ENCODE measurements around a stretch of chr7.

GRCh38 chr7:27188143-27189203, 3.4 kb upstream of the HOXA11 start:
- PRO-cap: no peak
- RAMPAGE, long total RNA, 4 experiments: no peak in any of the 4 experiments

- PRO-cap: no peak
- RAMPAGE, long total RNA, 4 experiments: no peak in any of the 4 experiments
Observed at GRCh38 chr7:27197353-27198209, 2.3 kb downstream of the HOXA13 start.

- PRO-cap: no peak
- RAMPAGE, long total RNA, 4 experiments: no peak in any of the 4 experiments
Observed at GRCh38 chr7:27239461-27240336, 2.9 kb upstream of the EVX1 start.

DNA sequence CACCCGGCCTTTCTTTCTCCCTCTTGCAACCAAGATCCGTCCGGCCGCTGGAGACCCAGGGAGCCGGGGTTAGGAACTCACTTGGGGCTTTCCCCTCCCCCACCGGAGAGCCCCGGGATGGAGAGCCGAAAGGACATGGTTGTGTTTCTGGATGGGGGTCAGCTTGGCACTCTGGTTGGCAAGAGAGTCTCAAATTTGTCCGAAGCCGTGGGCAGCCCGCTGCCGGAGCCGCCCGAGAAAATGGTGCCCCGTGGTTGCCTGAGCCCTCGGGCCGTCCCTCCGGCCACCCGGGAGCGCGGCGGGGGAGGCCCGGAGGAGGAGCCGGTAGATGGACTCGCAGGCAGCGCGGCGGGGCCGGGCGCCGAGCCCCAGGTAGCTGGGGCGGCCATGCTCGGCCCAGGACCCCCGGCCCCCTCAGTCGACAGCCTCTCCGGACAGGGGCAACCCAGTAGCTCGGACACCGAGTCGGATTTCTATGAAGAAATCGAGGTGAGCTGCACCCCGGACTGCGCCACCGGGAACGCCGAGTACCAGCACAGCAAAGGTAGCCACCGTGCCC, 391 bp downstream of the EVX1 start:
- PRO-cap: no peak
- RAMPAGE, long total RNA, 4 experiments: no peak in any of the 4 experiments

- PRO-cap: no peak
- RAMPAGE, long total RNA, 4 experiments: no peak in any of the 4 experiments
Observed at GRCh38 chr7:27244292-27244887, 1.8 kb downstream of the EVX1 start.

GRCh38 chr7:27602635-27603124, 60.0 kb downstream of the HIBADH start:
- PRO-cap: no peak
- RAMPAGE, long total RNA, 4 experiments: no peak in any of the 4 experiments

DNA sequence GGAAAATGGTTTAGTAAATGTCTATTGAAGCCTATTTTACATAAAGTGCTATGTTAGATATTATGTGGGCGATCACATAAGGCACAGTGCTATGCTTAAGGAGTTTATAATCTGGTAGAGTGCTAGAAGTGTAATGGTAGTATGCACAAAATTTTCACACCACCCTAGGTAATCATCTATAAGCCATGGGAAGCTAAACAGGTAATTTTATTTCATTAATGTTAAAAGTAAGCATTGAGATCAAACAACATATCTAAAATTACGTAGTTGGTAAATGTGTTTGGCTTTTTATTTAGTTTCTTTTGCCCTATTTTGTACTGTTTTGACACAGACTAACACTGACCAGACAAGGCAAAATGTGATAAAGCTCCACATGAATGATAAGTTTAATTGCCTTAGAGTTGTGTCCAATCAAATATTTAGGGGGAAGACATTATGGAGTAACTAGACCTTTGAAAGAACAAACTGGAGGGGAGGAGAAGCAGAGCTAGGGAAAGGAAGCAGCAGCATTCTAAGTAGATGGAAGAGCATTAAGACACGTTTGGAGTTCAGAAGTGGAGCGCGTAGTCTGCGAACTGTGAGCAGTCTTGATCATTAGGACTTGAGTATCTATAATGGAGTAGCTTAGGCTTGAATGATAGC, 61.7 kb downstream of the TAX1BP1 start:
- PRO-cap: no peak
- RAMPAGE, long total RNA, 4 experiments: no peak in any of the 4 experiments

- PRO-cap: no peak
- RAMPAGE, long total RNA, 4 experiments: no peak in any of the 4 experiments
Observed at GRCh38 chr7:27834206-27834927, 94.4 kb downstream of the TAX1BP1 start.

DNA sequence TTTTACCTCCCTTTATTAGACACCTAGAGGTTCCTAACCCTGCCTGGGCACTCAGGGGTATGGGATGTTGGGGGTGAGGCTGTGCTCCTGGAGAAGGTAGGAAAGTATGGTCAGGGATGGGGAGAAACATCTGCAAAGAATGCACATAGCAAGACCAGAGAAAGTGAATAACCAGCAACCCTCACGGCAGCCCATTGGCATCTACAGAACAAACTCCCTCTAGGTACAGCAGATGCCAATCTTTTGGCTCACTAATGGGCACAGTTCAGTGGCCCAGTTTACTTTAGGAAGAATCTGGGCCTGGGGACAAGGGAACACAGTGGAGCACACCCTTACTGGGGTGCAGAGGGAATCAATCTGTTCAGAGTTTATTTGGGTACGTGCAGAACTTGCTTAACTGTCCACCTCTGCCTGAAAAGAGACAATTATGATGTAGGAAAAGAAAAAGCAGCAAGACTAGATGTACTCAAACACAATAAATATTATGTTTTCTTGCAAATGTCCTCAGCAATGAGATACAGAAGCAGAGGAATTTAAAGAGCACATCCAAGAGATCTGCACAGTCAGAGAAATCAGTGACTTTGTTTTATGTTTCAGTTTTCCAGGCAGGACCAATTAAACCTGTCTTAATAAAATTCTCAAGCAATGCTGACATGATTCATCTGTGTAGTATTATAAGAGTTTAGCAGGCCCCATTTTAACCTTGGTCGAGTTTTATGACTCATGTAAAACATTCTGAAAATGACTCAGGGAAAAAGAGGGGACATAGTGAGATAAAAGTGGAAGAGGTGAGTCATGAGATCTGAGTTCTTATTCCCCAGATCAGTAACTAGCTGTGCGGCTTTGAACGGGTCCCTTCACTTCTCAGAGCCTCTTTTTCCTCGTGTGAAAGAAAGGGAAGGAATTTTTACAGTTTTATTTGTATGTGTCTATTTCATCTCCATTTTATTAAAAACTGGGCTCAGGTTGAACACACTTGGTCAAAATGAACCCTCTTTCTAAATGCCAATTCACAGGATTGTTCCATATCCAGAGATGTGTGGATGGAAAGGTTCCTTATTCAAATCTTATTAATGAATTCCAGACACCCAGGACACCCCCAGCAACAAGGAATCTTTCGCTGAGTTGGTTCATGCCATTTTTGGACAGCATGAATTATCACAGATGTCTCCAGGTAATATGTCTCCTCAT, 143.5 kb downstream of the JAZF1 start:
- PRO-cap: unidirectional peak, plus-strand start at position 805 of the sequence
- RAMPAGE, long total RNA, 4 experiments: no peak in any of the 4 experiments

DNA sequence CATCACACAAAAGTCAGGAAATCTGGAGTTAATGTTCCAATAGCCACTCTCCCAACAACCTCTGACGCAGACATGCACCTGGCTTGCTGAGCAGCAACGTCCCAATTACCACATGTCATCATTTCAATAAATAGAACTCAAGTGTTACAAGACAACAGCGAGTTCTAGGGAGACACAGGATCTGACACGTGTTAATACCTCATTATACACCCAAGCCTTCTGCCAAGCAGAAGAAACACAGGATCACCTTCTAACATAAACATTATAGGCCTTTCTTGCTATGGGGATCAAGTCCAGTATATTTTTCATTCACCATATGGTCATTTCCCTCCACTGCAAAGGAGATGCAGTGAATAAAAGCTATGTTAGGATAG, 74.3 kb downstream of the JAZF1 start:
- PRO-cap: no peak
- RAMPAGE, long total RNA, 4 experiments: no peak in any of the 4 experiments

DNA sequence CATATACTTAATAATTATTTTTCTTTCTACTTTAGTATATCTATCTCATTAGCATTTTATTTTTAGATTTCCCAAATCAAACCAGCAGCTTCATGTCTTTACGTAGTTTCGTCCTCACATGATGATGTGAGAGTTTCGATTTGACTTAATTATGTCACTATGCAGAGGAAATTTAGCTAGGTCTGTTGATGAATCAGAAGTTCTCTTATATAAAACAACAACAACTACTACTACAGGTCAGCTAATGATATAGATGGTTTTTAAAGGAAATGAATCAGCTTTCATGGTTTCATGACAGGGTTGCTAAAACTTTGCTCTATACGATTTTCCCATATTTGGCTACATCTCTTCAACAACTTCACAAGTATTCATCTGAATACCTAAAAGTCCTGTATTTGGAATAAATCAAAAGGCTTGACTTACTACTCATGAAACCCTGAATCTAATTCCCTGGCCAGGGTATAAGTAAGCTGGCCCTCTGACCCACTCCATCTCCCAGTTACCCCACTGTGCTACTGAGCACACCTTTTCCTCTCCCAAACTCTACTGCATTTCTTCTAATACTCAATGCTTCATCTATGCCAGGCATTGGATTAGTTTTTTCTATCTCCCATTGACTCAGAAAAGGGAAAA, 28.5 kb downstream of the JAZF1 start:
- PRO-cap: no peak
- RAMPAGE, long total RNA, 4 experiments: no peak in any of the 4 experiments

GRCh38 chr7:28570285-28571039, 158.1 kb downstream of the CREB5 start:
- PRO-cap: no peak
- RAMPAGE, long total RNA, 4 experiments: no peak in any of the 4 experiments

DNA sequence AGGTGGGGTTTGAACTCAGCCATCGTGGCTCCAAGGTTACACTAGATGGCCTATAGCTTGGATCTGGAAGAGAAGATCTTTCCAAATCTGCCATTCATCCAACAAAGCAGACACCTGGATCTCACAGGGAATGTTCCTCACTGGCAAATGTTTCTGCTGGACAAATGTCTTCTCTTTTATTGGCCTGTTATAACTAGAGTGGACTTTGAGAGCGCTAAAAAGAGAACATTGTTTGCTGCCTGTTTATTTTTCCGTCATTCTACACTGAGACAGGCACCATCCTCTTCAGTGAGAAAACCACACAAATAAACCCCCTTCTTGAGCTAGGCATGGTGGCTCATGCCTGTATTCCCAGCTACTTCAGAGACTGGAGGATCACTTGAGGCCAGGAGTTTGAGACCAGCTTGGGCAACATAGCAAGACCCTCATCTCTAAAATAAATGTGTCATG, 206.9 kb downstream of the CREB5 start:
- PRO-cap: no peak
- RAMPAGE, long total RNA, 4 experiments: no peak in any of the 4 experiments

GRCh38 chr7:28623285-28623696, 211.0 kb downstream of the CREB5 start:
- PRO-cap: no peak
- RAMPAGE, long total RNA, 4 experiments: no peak in any of the 4 experiments

GRCh38 chr7:28685505-28686437, 272.4 kb downstream of the TRIL start:
- PRO-cap: bidirectional peak, plus-strand start at chr7:28686137, minus-strand start at chr7:28685991
- RAMPAGE, long total RNA, 4 experiments: start-site peak on the plus strand in 2 of 4 experiments, at chr7:28686103-28686189 at its widest, 88 to 215 reads per replicate

GRCh38 chr7:29292648-29293349, 98.2 kb downstream of the CHN2 start:
- PRO-cap: no peak
- RAMPAGE, long total RNA, 4 experiments: no peak in any of the 4 experiments

DNA sequence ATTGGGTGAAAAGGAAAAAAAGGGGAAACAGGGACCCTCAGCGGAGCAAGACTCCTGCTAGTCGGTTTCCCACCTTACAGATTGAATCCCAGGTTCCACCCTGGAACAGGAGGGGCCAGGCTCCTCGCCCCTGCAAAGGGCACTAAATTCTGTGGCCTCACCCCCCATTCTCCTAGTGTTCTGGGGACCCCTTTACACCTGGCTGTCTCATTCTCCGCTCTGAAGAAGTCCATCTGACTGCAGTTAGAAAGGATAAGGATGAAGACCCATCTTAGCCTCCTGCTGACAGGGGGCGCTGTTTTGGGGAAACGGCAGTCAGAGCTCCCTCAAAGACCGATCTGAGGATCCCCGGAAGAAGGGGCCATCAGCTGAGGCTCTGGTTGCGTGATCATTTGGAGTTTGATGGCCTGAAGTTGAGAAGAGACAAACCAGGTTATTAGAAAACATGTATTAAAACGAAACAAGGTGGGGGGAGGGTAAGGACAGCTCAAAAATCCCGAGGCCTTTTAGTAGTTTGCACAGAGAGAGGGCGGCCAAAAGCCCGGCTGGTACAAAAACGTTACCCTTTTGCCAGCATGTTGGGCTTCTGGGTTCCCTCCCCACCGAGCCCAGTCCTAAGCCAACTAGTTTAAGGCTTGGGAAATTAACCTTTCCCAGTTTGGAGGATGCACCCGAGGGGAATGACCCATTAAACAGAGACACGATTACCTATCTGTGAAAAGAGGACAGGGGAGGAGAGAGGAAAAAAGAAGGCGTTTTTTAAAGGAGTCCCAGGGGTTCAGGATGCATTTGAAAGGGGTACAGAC, 102.7 kb downstream of the CHN2 start:
- PRO-cap: no peak
- RAMPAGE, long total RNA, 4 experiments: no peak in any of the 4 experiments

DNA sequence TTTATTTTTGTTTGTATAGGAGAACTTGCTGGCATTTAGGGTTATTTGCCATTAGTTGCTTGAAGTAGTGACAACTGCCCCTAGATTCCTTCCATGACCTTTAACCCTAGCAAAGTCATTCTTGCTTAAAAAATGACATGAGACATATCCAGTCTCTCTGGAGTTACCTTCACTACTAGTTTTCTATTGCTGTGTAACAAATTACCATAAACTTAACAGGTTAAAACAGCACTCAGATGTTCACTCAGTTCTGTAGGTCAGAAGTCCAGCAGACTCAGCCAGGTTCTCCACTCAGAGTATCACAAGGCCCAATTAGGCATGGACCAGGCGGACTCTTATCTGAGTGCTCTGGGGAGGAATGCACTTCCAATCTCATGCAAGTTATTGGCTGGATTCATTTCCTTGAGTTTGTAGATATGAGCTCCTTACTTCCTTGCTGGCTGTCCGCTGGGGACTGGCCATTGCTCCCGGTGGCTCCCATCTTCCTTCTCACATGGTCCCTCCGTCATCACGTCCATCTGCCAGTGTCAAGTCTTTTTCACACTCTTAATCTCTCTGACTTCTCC, 137.1 kb upstream of the PRR15 start:
- PRO-cap: no peak
- RAMPAGE, long total RNA, 4 experiments: no peak in any of the 4 experiments

DNA sequence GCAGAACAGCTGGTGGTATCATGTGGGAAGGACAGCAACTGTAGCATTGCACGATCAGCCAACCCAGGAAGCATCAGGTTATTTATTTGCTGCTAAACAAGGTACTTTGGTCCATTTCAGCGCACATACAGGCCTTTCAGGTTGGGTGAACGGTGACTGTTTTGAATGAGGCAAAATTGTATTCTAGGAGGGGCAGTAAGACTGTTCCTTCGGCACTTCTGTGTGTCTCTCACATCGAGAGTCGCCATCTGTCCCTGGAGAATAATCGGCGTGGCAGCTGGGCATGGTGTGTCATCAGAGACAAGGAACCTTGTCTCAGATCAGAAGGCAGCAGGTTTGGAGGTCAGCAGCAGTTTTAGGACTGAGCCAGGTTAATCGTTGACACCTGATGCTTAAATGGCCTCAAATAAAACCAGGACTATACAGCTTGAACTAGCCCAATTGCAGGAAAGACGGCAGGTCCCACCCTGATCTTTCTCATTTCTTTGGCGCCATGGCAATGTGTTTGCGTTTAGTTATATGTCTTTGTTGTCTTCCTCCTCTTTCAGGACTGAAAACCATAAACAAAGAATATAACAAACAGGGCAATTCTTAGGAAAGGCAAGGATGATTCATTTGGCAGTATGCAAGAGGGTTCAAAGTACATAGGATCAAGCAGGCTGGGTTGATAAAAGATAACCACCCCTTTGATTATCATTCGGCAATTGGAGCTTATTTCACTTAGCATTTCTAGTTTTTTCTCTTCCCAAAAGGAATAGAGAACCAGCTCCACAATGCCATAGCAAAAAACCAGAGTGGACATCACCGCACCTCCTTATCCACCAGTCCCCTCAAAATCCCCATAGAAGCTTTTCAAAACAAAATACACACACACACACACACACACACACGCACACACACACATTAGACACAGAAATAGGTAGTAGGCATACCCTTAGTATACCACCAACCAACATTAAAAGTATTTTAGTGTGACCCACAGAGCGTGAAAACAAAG, 91.9 kb upstream of the PRR15 start:
- PRO-cap: no peak
- RAMPAGE, long total RNA, 4 experiments: no peak in any of the 4 experiments

GRCh38 chr7:29564460-29565488, 1.1 kb downstream of the PRR15 start:
- PRO-cap: bidirectional peak, plus-strand start at chr7:29565061, minus-strand start at chr7:29564927
- RAMPAGE, long total RNA, 4 experiments: no peak in any of the 4 experiments